Panc1 (cell line): ENCODE measurements around a stretch of chr1.

DNA sequence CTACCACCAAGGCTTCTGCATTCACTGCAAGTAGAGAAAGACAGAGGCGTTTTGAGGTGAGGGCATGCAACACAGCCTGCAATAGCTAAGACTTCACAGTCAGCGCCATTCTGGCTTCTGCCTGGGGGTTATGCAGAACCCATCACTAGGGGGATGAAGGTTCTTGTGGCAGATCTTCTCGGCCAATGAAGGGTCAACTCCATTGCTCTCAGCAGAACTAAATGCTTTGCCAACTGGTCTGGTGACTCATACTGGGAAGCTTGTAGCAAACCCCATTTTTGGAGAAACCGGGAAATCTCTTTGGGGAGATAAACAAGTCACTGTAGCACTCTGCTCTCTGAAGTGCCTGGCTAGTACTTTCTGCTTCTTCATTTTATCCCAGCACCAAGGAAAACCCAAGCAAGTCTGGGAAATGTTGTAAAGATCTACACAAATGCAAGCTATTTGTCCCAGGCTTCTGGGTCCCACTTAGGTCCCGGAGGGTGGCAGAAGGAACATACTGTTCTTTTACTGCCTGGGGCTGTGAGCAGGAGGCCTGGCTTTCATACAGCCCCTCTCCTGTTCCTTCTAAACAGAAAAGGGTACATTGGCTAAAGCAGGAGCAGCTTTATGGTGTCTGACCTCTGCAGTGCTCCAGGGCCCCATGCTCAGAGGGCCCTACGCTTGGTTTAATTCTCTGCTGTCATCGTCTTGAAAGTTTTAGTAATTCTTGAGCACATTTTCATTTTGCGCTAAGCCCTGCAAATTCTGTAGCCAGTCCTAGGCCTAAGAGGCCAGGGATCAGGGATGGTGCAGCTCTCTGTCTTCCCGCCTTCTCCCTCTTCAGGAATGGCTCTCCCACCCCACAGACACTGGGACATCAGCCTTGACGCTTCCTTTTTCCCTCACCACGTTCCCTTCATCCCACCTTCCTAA is 28.8 kb downstream of the LMOD1 start:
- RRBS, 2 experiments = no CpG with 5 or more reads among the region's 11 CpGs

GRCh38 chr1:201944503-201945043 is 1.8 kb downstream of the LMOD1 start:
- RRBS, 2 experiments = 57% methylated on average over 1 of the region's 4 CpGs; no CpG with 5 or more reads in 1 of the 2 experiments

GRCh38 chr1:201965176-201965499 is 9.8 kb downstream of the TIMM17A start:
- RRBS, 2 experiments = no CpG with 5 or more reads among the region's 1 CpG

GRCh38 chr1:201989134-201989932 is 6.9 kb downstream of the RNPEP start:
- RRBS, 2 experiments = no CpG with 5 or more reads among the region's 5 CpGs

DNA sequence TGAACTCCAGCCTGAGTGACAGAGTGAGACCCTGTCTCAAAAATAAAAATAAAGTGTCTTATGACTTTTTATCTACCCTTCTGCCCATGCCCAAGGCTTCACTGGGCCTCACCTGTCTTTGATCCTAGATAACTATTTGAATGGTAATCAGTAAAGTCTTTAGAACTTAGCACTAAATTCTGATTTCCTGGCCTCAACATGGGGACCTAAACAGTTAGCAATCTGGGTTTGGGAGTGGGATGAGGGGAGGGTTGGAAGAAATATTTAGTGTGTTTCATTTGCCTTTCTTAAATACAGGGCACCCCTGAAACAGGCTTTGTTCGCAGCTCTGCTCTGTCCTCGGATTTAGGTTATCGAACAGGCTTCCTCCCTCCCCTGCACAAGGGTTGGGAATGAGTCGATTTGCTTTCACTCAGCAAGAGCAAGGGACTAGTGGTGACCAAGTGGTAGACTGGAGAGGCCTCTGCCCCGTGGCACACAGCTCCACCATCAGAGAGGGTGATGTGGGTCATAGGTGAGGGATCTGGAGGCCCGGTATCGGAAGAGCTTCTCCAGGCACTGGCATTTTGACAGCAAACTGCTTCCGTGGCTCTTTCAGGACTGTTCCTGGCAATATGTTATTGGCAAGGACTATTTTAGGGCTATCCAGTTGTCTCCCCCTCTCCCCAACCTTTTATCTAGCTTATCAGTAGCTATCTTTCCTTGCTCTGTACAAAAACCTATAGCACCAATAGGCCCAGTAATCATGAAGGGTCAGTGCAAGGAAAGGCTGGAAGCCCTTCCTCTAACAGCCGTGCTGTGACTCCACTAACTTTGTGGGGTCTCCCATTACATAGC is 3.2 kb upstream of the ELF3 start:
- RRBS, 2 experiments = no CpG with 5 or more reads among the region's 9 CpGs

GRCh38 chr1:202009632-202009957 is 792 bp upstream of the ELF3 start:
- RRBS, 2 experiments = 4 to 5% methylated on average over 3 of the region's 7 CpGs

- RRBS, 2 experiments = no CpG with 5 or more reads among the region's 11 CpGs
These were observed 12.6 kb downstream of the ELF3 start for GRCh38 chr1:202022747-202023683.

GRCh38 chr1:202042162-202042484 is 31.7 kb downstream of the ELF3 start:
- RRBS, 2 experiments = no CpG with 5 or more reads among the region's 5 CpGs

DNA sequence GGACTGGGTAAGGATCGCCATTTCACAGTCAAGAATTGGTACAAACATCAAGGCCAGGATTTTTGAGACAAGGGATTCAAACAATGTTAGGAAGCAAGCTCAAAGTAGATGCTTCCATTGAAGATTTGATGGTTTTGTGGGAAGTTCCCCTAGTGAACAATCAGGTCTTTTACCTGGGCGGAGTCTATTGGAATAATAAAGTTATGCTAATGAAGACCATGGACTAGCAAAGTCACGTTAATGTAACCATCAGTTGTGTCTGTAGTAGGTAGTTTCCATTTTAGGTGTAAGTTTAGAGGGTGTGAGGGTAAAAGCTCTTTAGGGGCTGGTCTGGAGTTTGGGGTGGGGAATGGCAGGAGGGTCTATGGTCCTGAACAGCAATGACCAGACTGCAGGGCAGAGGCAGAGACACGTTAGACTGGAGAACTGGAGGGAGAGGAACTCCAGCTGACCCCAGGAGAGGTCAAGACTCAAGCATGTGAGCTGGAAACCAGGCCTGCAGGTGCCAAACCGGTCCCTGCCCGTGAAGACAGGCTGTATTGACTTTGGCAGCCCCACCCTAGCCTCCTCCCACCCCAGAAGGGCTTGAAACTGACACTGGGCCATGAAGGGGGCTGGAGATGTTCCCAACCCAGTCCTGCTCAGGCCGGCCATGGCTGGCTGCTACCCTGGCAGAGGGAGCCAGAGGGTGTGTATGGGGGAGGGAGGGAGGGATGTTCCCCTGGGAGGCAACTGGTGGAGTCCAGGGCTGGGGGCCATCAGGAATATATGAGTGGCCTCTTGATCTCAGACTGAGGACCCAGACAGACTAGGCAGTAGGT is 35.9 kb upstream of the GPR37L1 start:
- RRBS, 2 experiments = no CpG with 5 or more reads among the region's 7 CpGs

- RRBS, 2 experiments = no CpG with 5 or more reads among the region's 15 CpGs
These were observed 14.6 kb upstream of the GPR37L1 start for GRCh38 chr1:202107690-202108929.

- RRBS, 2 experiments = no CpG with 5 or more reads among the region's 1 CpG
These were observed 5.9 kb downstream of the GPR37L1 start for GRCh38 chr1:202128704-202128944.

DNA sequence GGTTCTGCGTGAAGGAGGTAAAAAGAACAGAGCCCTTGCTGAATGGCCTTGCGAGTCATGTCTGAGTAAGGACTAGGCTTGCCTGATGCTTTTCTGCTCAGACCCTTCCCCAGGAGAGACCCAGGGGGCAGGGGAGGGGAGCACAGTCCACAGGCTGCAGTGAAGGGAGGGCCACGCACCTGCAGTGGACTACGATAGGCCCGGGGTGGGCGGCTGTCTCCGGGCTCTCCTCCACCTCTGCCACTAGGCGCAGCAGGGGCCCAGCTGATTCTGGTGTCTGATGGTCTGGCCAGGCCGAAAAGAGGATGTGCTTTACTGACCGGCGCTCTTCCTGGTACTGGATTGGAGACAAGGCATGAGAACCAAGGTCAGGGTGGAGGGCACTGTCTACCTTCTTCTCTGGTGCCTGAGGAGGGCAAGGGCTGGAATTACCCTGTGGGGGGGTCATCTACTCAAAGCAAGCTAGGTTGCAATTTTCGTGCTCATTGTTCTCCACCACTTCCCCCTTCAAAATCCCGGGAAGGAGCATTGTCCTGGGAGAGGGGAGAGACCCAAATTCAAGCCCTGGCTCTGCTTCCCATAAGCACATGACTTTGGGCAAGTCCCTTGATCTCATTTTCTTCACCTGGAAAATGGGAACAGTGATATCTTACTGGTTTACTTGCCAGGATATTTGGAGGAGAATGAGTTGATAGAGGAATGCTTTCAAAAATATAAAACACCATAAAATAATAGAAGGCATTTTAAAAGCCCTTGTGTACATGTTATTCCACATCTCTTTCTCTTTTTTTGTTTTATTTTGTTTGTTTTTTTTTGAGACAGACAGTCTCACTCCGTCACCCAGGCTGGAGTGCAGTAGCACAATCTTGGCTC is 7.8 kb downstream of the PTPN7 start:
- RRBS, 2 experiments = 78 to 87% methylated on average over 4 of the region's 14 CpGs

- RRBS, 2 experiments = no CpG with 5 or more reads among the region's 21 CpGs
These were observed 8.8 kb upstream of the LGR6 start for GRCh38 chr1:202184693-202185329.

GRCh38 chr1:202223092-202223573 is 29.5 kb downstream of the LGR6 start:
- RRBS, 2 experiments = no CpG with 5 or more reads among the region's 6 CpGs

GRCh38 chr1:202516199-202516677 is 167.7 kb downstream of the PPP1R12B start:
- RRBS, 2 experiments = no CpG with 5 or more reads among the region's 4 CpGs

- RRBS, 2 experiments = no CpG with 5 or more reads among the region's 16 CpGs
These were observed 166.5 kb downstream of the SYT2 start for GRCh38 chr1:202543513-202544314.

DNA sequence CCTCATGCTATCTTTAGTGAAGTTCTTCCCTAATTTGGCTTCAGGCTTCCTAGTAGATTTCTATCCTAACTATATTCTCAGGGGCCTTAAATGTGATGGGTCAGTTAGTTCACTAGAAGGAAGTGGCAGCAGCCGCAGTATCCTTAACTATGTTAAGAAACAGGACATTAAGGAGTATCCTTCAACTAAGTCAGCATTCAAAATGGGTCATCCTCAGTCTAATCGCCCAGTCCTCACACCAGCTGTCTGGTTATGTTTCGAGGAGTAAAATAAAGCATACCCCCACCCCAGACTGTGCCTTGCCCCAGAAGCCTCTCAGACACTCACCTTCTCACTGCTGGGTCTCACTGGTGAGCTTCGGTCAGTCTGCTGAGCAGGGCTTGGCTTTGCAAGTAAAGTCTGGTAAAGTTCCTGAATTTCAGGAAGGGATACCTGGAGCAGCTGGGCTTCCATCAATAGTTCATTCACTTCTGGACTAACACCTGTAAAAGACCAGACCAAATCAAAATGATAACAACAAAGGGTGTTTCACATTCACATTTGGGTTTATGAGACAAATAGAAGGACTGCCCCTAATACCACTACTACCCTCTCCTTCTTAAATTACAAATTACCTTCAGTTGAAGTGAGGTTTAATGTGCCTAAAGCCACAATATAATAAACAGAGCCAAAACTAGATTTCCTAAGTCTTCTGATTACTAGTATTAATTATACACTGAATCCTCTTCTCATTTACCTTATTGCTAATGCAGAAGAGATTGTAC is 20.5 kb upstream of the SYT2 start:
- RRBS, 2 experiments = no CpG with 5 or more reads among the region's 4 CpGs

GRCh38 chr1:202756058-202756823 is 46.0 kb upstream of the SYT2 start:
- RRBS, 2 experiments = no CpG with 5 or more reads among the region's 2 CpGs

DNA sequence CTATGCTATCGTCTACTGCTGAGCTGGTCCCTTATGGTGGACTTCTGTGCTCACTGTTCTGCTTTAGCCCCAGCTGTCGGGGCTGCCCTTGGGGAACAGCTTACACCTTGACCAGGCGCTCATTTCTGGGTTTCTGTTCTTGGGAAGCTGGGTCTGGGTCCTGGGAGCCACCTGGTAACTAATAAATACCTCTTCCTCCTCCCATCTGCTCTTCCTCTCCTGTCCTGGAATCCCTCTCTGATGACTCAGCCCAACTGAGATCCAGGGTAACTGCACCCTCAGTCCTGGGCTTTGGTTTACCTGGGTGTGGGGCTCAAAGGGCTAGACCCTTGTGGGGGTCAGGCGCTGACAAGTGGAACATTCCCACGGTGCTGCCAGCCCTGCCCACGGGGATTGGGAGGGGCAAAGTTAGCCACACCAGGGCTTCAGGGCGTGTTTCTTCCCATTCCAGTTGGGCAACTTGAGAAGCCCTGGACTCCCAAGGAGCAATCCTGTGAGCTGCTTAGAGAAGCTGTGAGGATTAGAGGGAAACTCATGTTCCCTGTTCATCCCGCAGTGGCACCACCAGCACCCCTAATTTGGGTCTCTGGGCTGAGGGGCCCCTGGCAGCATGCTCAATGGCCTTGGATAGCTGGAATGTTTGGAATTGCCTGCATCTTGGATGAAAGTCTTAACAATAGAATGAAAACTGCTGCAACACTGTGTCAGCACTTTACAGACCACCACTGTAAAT is 4.2 kb upstream of the KDM5B start:
- RRBS, 2 experiments = no CpG with 5 or more reads among the region's 8 CpGs

- RRBS, 2 experiments = no CpG with 5 or more reads among the region's 5 CpGs
These were observed 1.5 kb upstream of the RABIF start for GRCh38 chr1:202890454-202890861.